Hair follicular keratinocyte (primary cell): ENCODE measurements around the gene COL5A2.

GRCh38 chr2:186303717-186304305, 182.2 kb upstream of the ZC3H15 start:
- RAMPAGE, long total RNA: no peak

DNA sequence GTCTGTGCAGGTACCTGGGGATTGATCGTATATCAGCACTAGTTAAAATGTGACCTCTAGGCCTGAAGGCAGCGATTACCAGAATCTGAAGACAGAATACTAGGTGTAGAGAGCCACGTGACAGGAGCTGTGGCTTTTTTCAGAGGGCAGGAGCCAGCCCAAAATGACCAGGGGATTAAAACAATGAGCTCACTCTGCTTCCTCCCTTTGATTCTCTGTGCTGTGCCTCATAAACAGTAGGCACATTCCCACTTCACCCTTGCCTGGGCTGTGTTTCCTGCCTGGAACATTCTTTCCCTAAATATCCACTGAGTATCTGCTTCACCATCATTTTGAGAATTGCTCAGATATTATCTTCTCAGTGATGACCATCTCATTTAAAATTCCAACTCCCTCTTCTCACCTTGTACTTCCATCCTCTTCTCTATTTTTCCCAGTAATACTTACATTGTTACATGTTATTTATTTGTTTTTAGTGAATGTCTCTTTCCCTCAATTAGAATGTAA, 15.3 kb downstream of the ITGAV start:
- RAMPAGE, long total RNA: no peak

DNA sequence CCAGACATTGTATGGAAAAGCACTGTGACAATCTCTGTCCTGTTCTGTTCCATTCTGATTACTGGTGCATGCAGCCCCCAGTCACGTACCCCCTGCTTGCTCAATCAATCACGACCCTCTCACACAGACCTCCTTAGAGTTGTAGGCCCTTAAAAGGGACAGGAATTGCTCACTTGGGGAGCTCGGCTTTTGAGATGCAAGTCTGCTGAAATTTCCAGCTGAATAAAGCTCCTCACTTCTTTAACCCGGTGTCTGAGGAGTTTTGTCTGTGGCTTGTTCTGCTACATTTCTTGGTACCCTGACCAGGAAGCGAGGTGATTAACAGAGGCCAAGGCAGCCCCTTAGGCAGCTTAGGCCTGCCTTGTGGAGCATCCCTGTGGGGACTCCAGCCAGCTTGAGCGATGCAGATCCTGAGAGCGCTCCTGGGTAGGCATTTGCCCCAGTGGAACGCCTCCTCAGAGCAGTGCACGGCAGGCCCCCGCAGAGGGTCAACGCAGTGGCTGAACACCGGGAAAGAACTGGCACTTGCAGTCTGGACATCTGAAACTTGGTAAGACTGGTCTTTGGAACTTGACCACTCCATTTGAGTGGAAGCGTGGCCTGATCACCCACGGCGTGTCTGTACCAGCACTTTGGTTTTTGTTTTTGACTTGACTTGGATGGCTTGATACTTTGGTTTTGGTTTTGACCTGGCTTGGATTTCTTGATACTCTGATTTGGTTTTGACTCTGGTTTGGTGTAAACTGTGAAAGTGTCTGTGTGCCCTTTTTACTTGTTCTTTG, 43.4 kb downstream of the TFPI start:
- RAMPAGE, long total RNA: no peak

DNA sequence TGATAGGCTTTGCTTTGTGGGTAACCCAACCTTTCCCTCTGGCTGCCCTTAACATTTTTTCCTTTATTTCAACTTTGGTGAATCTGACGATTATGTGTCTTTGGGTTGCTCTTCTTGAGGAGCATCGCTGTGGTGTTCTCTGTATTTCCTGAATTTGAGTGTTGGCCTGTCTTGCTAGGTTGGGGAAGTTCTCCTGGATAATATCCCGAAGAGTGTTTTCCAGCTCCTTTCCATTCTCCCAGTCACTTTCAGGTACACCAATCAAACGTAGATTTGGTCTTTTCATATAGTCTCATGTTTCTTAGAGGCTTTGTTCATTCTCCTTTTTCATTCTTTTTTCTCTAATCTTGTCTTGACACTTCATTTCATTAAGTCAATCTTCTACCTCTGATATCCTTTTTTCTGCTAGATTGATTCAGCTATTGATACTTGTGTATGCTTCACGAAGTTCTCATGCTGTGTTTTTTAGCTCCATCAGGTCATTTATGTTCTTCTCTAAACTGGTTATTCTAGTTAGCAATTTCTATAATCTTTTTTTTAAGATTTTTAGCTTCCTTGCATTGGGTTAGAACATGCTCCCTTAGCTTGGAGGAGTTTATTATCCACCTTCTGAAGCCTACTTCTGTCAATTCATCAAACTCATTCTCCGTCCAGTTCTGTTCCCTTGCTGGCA, 35.6 kb downstream of the TFPI start:
- RAMPAGE, long total RNA: no peak

- RAMPAGE, long total RNA: no peak
These were observed 13.1 kb downstream of the TFPI start for GRCh38 chr2:187541030-187541592.

- RAMPAGE, long total RNA: no peak
These were observed 11.4 kb upstream of the TFPI start for GRCh38 chr2:187565499-187566079.

DNA sequence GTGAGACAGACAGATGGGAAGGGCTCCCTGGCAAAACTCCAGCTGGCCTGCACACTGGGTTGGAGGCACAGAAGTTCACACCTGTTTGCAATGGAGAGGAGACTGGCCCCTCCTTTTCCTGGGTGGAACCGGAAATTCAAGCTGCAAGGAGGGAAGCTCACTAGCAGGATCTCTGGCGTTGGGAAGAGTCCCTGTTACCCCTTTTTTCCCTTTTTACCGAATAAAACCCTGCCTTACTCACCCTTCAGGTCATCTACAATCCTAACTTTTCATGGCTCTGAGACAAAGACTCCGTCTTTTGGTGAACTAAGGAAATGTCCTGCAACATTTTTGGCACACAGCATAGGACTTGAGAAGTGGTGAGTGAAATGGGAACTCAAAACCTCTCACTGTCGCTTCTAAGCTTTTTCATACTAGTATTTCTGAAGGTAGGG, 100.4 kb upstream of the TFPI start:
- RAMPAGE, long total RNA: no peak

- RAMPAGE, long total RNA: no peak
These were observed 259.5 kb upstream of the GULP1 start for GRCh38 chr2:188032218-188032626.

GRCh38 chr2:188598565-188598997, 306.9 kb downstream of the GULP1 start:
- RAMPAGE, long total RNA: no peak

DNA sequence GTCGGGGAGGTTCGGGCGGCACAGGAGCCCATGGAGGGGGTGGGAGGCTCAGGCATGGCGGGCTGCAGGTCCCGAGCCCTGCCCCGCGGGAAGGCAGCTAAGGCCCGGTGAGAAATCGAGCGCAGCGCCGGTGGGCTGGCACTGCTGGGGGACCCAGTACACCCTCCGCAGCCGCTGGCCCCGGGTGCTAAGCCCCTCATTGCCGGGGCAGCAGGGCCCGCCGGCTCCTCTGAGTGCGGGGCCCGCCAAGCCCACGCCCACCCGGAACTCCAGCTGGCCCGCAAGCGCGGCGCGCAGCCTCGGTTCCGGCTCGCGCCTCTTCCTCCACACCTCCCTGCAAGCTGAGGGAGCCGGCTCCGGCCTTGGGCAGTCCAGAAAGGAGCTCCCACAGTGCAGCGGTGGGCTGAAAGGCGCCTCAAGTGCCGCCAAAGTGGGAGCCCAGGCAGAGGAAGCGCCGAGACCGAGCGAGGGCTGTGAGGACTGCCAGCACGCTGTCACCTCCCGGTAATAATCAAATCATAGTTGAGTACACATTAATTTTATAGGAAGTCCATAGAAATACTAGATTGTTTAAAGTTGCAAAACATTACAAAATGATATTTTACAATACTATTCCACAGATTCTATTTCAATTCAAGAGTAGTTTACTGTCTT, 314.9 kb downstream of the GULP1 start:
- RAMPAGE, long total RNA: no peak

- RAMPAGE, long total RNA: no peak
These were observed 4.9 kb upstream of the COL3A1 start for GRCh38 chr2:188969201-188969647.

DNA sequence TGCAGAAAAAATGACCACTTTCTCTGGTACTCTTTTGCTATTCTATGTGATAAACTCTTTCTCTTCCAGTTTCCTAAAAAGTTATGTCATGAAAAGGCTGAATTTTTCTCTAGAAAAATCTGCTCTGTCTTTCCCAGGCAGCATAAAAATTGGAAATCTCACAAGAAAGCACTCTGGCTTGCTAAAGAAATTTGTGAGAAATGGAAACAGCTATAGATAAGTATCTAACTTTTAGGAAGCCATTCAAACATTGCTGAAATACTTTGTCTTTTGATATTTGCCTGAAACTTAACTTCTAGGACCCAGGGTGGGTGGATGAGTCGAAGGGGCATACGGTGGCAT, 653 bp upstream of the COL3A1 start:
- RAMPAGE, long total RNA: no peak

DNA sequence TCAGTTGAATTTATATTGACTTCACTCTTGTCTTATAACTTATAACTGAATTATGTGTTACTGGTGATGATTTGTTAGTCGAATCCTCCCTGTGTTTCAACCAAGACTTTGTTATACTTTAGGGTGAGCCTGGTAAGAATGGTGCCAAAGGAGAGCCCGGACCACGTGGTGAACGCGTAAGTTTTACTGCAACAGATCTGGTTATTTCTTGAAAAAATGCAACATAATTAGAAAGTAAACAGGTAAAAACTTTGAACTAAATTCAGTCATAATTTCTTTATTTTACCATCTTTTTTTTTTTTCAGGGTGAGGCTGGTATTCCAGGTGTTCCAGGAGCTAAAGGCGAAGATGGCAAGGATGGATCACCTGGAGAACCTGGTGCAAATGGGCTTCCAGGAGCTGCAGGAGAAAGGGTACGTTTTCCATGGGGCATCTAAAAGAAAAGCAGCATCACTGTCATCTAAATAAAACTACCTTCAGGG, 20.3 kb downstream of the COL3A1 start:
- RAMPAGE, long total RNA: no peak

DNA sequence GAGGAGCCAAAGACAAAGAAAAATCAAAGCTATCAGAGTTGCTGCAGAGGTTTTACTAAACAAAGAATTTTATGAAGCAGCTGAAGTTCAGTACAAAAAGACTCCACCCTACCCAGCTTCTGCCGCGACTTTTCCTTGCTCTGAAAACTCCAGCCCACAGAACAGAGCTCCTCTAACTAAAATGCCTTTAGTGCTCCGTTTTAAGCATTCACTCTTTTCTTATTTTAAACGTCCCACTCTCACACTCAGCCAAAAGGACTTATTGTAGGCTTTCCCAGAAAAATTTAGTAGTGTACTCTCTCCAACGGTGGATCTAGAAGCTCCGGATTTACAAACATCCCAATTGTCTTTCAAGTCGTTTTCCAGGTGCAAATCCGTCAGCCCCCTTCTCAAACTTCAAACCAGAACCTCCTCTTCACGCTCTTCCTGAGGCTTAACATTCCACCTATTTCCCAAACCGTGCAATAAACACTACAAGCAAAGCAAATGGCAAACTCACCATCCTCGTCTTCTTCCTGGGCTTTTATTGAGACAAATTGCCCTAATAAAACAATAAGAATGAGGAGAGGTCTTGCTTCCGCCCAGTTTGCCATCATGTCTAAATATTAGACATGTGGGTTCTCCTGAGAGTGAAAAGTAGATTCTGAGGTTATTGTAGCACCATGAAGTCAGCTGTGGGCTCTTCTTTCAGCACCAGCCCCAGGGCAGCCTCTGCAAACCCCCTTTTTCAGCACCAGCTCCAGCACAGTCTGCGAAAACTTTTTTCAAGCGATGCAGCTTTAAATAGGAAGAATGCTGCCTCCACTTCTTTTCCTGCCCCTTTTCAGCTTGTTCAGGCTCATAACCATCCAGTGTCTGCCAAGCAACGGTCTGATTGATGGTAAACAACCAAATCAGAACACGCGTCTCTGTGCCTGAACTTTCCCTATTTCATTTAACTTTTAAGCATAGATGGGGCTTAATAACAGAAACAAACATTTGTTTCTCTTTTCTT, at the start of gene COL5A2:
COL5A2 (minus strand) TSS at position 753 of the 994 bp plus-strand sequence.
- RAMPAGE, long total RNA: no peak

DNA sequence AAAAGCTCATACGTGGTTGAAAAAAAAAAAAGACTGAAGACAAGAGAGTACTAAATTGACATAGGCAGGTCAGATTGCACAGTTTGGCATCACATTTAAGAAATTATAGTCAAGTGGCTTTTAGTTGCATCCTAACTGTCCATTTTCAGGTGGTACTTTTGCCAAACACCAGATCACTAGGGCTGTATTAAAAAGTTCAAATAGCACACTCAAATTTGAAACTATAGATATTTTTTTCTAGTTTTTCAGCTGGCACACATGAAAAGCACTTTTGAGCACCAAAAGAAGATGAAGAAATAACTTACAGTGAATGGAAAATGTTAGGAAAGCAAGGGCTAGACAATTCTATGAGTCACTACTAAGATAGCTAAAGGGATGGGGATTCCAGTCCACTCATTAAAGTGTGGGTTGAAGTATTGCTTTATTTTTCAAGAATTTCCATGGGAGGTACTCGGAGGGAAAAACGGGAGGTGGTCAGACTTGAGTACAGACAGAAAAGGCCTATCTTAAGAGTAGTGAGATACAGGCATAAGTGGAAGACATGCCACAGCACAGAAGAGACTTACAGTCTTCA, 106.6 kb upstream of the COL5A2 start:
- RAMPAGE, long total RNA: no peak

- RAMPAGE, long total RNA: no peak
These were observed 59.5 kb downstream of the WDR75 start for GRCh38 chr2:189500579-189501352.

DNA sequence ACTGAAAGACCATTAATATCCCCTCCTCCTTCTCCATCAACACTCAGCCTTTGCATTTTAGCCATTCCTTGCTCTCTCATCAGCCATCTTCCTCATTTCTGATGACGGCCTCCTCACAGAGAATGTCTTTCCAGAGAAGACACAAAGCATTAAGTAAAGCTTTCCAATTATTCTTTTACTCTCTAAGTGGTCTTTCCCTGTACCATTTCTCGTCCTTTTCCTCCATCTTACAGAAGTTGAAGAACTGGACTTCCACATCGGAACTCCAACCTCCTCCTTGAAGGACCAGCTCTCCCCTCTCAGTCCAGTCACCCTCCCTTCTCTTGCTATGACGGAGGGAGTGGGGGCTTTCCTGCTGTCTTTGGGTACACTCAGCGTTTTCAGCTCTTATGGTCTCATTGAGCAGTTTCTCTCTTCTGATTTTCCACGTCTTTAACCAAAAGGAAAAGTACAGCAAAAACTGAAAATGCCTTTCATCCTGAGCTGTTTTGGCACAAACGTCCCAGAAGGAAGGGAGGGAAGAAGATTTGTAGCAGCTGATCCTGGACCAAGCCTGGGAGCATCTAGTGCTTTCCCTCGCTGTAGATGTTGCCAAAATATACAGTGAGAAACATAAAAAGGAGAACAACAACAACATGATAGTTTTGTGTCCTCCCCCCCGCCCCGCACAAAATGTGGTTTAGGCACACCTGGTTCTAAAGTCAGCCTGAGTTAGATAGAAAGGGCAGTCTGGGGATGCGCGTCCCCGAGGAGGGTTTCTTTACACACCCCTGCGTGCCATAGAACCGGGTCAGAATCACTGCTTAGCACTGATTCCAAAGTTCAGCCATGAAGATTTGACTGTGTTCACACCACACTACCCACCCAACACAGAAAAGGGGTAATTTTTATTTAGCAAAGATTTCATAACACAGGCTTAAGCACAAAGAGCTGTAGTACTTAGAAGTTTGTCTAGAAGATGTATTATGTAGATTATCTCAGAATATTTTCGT, 53.5 kb downstream of the SLC40A1 start:
- RAMPAGE, long total RNA: no peak

- RAMPAGE, long total RNA: no peak
These were observed 21.2 kb downstream of the C2orf88 start for GRCh38 chr2:190201782-190202423.

- RAMPAGE, long total RNA: no peak
These were observed 55.2 kb downstream of the C2orf88 start for GRCh38 chr2:190235766-190236383.

- RAMPAGE, long total RNA: no peak
These were observed 12.9 kb downstream of the INPP1 start for GRCh38 chr2:190356125-190356882.